ENCODE measurements around the gene FANK1.

DNA sequence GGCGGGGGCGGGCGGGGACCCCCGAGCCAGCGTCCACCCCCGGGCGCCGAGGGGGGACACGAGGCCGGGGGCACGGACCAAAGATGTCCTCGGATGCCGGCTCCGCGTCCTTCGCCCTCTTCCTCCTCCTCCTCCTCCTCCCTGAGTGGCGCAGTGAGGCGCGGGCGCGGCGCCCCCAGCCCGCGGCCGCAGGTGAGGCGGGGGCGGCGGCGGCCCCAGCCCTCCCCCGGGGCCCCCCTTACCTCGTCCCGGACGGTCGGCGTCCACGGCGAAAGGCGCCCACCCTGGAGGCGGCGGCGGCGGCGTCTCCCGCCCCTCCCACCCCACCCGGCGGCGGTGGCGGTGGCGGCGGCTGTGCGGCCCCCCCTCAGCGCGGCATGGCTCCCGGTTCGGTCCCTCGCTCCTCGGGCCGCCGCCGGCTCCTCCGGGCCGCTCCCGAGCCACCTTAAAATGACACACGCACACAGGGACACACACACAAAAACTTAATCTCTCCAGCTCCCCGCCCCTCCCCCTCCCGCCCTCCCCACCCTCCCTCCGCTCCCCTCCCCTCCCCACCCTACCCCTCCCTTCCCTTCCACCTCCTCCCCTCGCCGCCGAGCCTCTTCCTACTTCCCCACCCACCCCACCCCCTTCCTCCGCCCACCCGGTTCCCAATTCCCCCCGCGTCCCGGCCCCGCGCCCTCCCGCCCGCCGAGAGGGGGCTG lies 132.4 kb upstream of the CTBP2 start:
- PRO-cap, 2 experiments: peak in 2 of 2 experiments; most common plus-strand start position 153 of the sequence (in 1); most common minus-strand start position 134 of the sequence (in 1)
- RAMPAGE, long total RNA, 4 experiments: start-site peak on the minus strand in 3 of 4 experiments, centred at positions 292 to 318 of the sequence, 19 to 69 reads per replicate

DNA sequence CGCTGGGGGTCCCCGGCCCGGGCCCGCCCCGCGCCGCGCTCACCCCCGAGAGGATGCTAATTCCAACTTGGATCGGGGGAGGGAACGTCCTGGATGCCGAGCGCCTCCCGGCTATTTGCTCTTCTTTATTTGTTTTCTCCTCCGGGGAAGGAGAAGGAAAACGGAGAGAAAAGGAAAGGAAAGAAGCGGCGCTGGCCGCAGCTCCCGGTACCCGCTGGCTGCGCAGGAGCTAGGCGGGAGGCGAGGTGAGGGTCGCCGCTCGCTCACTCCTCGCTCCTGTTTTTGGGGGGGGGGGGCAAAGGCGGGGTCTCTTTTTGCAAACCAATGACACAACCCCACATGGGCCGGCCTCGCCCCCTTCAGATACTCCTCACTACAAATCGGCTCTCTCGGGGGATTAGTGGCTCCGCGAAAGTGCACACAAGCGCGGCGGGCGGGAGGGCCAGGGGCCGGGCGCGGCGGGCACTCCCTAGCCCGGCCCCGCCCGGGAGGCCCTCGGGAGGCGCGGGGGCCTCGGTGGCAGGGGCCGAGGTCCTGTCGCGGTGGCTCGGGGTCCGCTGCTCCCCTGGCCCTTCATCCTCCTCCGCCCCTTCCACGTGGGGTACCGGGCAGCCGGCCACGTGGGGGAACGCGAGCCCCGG lies 133.0 kb upstream of the CTBP2 start:
- PRO-cap, 2 experiments: peak in 2 of 2 experiments; most common plus-strand start position 59 of the sequence (in 2); most common minus-strand start position 278 of the sequence (in 2)
- RAMPAGE, long total RNA, 4 experiments: start-site peak on the minus strand in 2 of 4 experiments, centred at positions 259 to 262 of the sequence, 22 to 98 reads per replicate

- PRO-cap, 2 experiments: no peak in any of the 2 experiments
- RAMPAGE, long total RNA, 4 experiments: no peak in any of the 4 experiments
Measured at GRCh38 chr10:125660685-125660907, 22.4 kb downstream of the TEX36 start.

DNA sequence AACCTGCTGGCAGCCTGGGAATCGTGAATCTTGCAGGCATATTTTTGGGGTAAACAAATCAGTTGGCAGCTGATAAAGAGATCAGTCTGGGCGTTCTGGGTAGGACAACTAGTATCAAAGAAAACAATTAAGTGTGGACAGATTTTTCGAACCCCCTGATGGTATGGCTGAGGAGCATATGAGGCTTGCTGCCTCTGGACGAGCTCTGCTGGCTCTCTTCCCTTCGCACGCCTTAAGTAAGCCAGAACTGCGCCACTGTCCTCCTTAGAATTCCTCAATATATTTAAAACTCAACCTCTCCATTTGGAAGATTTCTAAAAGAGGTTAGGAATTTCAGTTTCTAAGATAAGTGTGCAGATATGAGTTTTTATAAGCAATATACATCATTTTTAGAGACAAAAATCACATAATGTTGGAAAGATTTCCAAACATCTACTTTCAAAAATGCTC lies 9.3 kb upstream of the EDRF1 start:
- PRO-cap, 2 experiments: no peak in any of the 2 experiments
- RAMPAGE, long total RNA, 4 experiments: no peak in any of the 4 experiments

GRCh38 chr10:125896373-125897261 lies at the start of gene FANK1:
FANK1 (plus strand) TSS chr10:125896564.
- PRO-cap, 2 experiments: peak in 2 of 2 experiments; most common plus-strand start chr10:125896589 (in 1); most common minus-strand start chr10:125896417 (in 1)
- RAMPAGE, long total RNA, 4 experiments: start-site peak on the plus strand in 4 of 4 experiments, at chr10:125896558-125896607 at its widest, 32 to 471 reads per replicate

DNA sequence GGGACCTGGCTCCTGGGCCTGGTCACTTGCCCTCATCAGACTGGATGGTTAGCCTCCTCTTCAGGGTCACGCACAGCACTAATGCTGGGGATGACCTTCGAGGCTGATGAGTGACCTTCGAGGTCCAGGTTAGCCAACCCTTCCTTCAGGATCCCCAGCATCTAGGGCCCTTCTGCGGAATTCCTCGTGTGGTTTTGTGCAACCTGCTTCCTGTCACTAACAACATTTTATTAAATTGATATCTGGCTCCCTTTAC lies 229.7 kb downstream of the FANK1 start:
- PRO-cap, 2 experiments: no peak in any of the 2 experiments
- RAMPAGE, long total RNA, 4 experiments: no peak in any of the 4 experiments

DNA sequence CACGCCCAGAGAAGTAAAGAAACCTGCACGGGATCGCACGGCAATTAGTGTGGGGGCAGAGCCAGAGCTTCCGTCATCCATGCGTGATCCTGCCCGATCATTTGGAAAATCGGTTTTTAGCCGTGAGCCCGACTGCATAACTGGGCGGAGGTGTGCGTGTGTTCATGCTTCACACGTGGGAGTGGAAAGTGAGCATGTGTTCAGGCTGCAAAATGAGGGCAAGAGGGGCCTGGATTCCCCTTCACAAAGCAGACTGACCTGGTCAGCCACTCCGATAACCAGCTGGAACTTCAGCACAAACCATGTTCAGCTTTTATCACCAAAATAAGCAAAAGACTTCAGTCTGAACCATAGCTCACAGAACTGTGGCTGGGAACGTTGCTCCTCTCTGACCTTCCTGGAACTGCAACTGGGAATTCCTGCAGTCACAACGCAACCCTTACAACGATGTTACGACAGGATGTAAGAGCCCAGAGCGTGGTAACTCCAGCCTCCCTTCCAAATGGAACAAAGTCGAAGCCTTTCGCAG lies 162.8 kb downstream of the ADAM12 start:
- PRO-cap, 2 experiments: no peak in any of the 2 experiments
- RAMPAGE, long total RNA, 4 experiments: no peak in any of the 4 experiments

- PRO-cap, 2 experiments: no peak in any of the 2 experiments
- RAMPAGE, long total RNA, 4 experiments: no peak in any of the 4 experiments
Measured at GRCh38 chr10:126459227-126459755, 71.0 kb upstream of the ADAM12 start.

- PRO-cap, 2 experiments: no peak in any of the 2 experiments
- RAMPAGE, long total RNA, 4 experiments: no peak in any of the 4 experiments
Measured at GRCh38 chr10:126523214-126523438, 134.8 kb upstream of the ADAM12 start.

DNA sequence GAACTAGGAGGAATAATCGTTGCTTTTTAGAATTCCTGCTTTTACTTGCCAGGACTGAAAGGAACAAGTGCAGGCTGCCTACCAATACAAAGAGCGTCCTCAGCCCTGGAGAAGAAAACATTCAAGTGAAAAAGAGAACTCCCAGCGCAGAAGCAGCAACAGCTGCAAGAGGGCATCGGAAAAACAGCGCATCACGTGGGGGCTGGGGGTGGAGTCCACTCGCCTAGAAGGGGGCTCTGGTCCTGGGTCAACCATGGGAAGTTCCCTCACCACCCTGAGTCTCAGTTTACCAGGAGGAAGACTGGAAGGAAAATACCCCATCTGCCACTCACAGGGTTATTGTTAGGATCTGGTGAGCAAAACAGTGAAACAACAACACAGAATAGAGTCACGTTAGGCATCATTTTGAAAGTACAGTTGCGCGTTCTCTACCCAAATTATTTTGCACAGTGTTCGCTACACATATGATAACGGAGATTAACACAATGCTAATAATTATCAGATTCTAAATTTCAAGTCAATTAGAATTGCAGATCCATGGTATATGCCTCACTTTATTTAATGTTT lies 512 bp upstream of the C10orf90 start:
- PRO-cap, 2 experiments: no peak in any of the 2 experiments
- RAMPAGE, long total RNA, 4 experiments: no peak in any of the 4 experiments

- PRO-cap, 2 experiments: no peak in any of the 2 experiments
- RAMPAGE, long total RNA, 4 experiments: no peak in any of the 4 experiments
Measured at GRCh38 chr10:127022992-127023410, 117.8 kb downstream of the DOCK1 start.

DNA sequence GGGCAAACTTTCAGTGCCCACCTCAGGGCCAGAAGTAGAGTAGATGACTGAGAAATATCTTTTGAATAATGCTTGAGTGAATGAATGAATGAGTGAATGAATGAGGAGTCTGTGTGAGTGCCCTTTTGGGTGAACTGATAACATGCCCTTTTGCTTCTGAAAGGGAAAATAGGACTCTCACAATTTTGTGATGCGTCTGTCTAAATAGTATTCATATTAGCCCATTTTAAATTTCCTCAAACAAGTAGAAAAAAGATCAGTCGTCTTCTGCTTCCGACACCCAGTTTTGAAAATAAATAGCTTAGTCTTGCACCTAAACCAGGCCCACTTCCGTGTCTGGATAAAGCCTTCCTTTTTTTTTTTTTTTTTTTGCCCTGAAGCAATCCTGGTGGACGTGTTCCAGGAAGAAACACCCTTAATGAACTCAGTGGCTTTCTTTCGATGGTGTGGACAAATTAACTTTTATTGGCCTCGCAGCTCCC lies 32.9 kb downstream of the INSYN2A start:
- PRO-cap, 2 experiments: no peak in any of the 2 experiments
- RAMPAGE, long total RNA, 4 experiments: start-site peak on the plus strand in 1 of 4 experiments, centred at position 116 of the sequence, 10 reads per replicate

- PRO-cap, 2 experiments: no peak in any of the 2 experiments
- RAMPAGE, long total RNA, 4 experiments: no peak in any of the 4 experiments
Measured at GRCh38 chr10:127196633-127196998, 225 bp upstream of the INSYN2A start.

DNA sequence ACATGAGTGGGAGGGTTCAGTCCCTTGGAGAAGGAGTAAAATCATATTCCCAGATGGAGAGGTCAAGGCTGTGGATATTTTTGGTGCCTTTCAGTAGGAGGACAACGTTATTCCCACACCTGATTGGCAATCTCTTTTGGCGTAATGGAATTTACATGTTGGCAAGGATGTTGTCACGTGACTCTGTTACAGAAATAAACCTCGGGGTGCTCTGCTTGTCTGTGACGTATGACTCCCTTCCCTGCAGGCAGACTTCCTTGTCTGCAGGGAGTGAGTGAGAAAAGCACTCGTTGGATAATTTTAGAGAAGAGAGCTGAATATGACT lies 27.7 kb downstream of the NPS start:
- PRO-cap, 2 experiments: no peak in any of the 2 experiments
- RAMPAGE, long total RNA, 4 experiments: no peak in any of the 4 experiments

GRCh38 chr10:127880345-127881213 lies 12.2 kb downstream of the CLRN3 start:
- PRO-cap, 2 experiments: no peak in any of the 2 experiments
- RAMPAGE, long total RNA, 4 experiments: no peak in any of the 4 experiments

DNA sequence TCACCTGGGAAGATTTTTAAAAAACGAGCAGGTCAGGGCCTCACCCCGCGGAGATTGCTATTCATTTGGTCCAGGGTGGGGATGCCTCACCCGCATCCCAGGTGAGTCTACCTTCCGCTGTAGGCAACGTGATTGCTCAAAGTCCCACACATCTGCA lies 4.0 kb downstream of the CLRN3 start:
- PRO-cap, 2 experiments: no peak in any of the 2 experiments
- RAMPAGE, long total RNA, 4 experiments: no peak in any of the 4 experiments

DNA sequence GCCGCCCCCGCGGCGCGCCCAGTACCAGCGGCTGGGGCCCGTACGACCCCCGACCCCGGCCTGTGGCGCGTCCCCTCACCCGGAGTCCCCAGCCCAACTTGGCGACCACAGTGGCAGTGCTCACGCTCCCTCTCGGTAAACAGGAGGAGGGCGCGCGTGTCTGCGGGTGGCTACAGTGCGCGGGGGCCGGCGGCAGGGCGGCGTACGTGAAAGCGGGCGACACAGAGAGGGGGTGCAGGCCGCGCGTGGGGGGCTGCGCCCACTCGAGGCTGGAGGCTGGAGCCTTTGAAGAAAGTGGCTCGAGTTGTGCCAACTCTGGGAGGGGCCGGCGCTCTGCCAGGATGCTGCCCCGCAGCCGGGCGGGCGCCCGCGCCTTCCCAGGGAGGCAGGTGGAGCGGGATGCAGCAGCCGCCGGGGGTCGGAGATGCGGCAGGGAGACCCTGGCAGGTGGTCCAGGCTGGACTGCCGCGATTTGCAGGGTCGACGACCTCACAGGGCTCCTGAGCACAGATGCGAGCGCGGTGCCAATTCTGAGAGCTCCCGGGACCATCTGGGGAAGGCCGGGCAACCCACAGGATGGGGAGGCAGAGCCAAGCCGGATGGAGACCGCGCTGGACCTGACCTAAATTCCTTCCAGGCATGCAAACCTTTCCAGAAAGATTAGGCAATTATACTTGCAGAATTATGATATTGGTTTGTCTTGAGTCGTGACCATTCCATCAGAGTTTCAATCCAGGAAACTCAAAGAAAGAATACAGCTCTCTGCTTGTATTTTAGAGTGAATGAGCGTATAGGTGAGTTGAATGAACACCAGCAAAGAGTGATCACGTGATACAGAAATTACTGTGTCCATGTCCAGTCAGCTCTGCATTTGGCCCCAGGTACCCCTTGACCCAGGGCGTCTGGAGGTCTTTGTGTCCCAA lies 811 bp downstream of the PTPRE start:
- PRO-cap, 2 experiments: peak in 2 of 2 experiments; most common minus-strand start position 552 of the sequence (in 2)
- RAMPAGE, long total RNA, 4 experiments: start-site peak on the plus strand in 1 of 4 experiments, centred at position 249 of the sequence, 19 reads per replicate

- PRO-cap, 2 experiments: no peak in any of the 2 experiments
- RAMPAGE, long total RNA, 4 experiments: no peak in any of the 4 experiments
Measured at GRCh38 chr10:127921714-127922158, 14.8 kb downstream of the PTPRE start.

GRCh38 chr10:127922935-127923444 lies 16.1 kb downstream of the PTPRE start:
- PRO-cap, 2 experiments: no peak in any of the 2 experiments
- RAMPAGE, long total RNA, 4 experiments: no peak in any of the 4 experiments

- PRO-cap, 2 experiments: no peak in any of the 2 experiments
- RAMPAGE, long total RNA, 4 experiments: start-site peak on the plus strand in 2 of 4 experiments, at chr10:127941998-127942110 at its widest, 14 to 19 reads per replicate
Measured at GRCh38 chr10:127941893-127942291, 35.0 kb downstream of the PTPRE start.

All from upper lobe of left lung (tissue), 5 donors.